Subcutaneous adipose tissue (tissue), 3 donors: Measurements from ENCODE around the gene KCNB1.

- PRO-cap, result no peak
- RAMPAGE, long total RNA, 3 experiments, result no peak in any of the 3 experiments
Measured at GRCh38 chr20:47468289-47468858, 33.3 kb upstream of the NCOA3 start.

GRCh38 chr20:47534503-47535133 is 32.9 kb downstream of the NCOA3 start:
- PRO-cap, result no peak
- RAMPAGE, long total RNA, 3 experiments, result no peak in any of the 3 experiments

DNA sequence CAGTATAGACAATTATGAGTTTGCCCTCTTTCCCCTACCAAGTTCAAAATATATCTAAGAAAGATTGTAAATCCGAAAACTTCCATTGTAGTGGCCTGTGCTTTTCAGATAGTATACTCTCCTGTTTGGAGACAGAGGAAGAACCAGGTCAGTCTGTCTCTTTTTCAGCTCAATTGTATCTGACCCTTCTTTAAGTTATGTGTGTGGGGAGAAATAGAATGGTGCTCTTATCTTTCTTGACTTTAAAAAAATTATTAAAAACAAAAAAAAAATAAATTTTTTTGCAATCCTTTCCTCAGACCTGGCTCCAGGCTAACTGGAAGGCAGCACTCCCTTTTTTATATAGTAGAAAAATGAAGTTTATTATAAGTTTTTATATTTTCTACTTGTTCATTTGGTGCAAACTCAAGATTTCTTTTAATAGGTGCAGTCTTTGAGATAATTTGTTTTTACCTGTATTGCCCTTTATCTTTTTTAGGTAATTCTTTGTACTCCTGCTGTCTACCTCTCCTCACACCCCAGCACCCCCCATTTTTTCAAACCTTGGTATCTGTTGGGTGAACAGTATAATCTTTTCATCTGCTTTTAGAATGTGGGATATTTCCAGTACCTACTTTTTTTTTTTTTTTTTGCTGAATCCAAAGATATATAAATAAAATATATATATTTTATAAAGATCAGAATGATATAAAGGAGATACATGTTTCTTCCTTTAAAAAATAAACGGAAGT is 129.6 kb downstream of the SULF2 start:
- PRO-cap, result no peak
- RAMPAGE, long total RNA, 3 experiments, result no peak in any of the 3 experiments

GRCh38 chr20:47657730-47658515 is 127.4 kb downstream of the SULF2 start:
- PRO-cap, result no peak
- RAMPAGE, long total RNA, 3 experiments, result no peak in any of the 3 experiments

DNA sequence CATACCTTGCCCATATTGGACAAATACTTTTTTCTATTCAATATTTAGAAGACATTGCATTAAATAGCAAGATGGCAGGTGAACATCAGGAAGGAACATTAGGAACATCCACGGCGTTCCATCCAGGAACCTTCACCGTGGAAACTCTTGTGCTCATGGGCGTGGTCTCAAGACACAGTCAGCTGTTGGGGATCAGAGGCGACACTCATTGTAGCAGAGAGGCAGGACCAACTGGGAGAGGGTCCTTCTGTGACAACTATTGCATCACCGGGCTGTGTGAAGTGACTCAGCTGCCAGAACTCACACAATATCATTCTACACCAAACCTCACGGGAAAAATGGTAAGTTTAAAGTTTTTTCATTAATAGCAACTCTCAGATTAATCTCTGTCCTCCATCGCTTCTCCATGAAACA is 334.8 kb upstream of the SULF2 start:
- PRO-cap, result no peak
- RAMPAGE, long total RNA, 3 experiments, result no peak in any of the 3 experiments

- PRO-cap, result no peak
- RAMPAGE, long total RNA, 3 experiments, result no peak in any of the 3 experiments
Measured at GRCh38 chr20:48126408-48126834, 341.1 kb upstream of the SULF2 start.

GRCh38 chr20:48195346-48195715 is 410.1 kb upstream of the SULF2 start:
- PRO-cap, result no peak
- RAMPAGE, long total RNA, 3 experiments, result no peak in any of the 3 experiments

DNA sequence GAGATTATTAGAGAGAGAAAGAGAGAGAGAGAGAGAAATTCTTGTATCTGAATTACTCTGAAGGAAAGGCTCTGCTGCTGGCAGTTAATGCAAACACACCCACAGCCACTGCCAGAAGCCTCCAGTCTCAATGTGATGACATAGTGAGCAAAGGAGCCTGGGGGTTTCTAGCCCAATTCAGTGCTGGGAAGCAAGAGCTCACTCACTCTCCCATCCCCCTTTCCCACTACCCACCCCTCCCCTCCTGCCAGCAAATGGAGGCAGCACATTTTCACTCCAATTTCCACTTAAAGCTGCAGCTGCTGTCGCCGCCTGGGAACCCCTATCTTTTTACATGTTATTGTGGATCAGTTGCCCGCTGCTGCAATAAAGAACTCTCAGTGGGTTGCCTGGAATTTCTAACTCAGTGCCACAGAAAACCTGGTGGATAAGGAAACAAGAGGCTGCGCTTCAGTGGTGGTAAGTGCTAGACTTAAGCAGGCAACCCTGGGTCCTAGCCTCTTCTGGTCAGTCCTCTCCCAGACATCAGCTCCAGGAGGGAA is 490.5 kb upstream of the SULF2 start:
- PRO-cap, result no peak
- RAMPAGE, long total RNA, 3 experiments, result no peak in any of the 3 experiments

- PRO-cap, result no peak
- RAMPAGE, long total RNA, 3 experiments, result no peak in any of the 3 experiments
Measured at GRCh38 chr20:48620757-48621276, 207.0 kb downstream of the PREX1 start.

- PRO-cap, result no peak
- RAMPAGE, long total RNA, 3 experiments, result no peak in any of the 3 experiments
Measured at GRCh38 chr20:48652953-48653594, 174.7 kb downstream of the PREX1 start.

DNA sequence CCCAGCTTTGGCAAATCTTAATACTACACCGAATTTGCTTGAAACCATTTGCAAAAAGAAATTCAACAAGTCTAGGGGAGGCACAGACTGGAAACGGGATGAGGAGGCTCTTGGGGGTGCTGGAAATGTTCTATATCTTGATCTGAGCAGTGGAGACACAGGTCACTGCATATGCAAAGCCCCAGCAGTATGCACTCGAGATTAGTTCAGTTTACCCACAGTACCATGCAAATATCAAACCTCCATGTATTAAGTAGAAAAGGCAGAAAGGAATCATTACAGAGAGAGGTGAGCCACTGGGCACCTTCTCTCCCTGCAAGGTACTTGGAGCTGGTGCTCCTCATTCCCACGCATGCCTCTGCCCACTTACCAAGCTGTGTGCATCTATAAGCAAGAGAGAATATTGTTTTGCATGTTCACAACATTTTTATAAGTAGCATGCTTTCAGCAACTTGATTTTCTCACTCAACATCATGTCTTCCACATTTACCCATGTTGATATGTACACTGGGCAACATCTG is 75.8 kb downstream of the PREX1 start:
- PRO-cap, result no peak
- RAMPAGE, long total RNA, 3 experiments, result no peak in any of the 3 experiments

DNA sequence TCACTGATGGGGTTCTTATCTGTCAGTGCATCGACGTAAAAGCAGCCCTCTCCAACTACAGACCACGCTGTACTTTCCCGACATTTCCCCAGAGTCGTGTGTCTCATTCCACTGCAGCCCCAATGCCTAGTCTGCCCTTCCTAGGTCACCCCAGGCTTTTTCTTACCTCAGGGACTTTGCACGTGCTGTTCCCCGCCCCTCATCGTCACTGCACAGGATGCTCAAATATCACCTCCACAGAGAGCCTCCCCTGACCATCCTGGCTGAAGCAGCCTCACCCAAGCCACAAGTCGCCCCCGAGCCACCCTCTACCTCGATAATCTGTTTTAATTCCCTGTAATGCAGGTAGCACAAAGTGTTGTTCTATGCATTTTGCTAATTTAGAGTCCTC is 60.2 kb downstream of the PREX1 start:
- PRO-cap, result no peak
- RAMPAGE, long total RNA, 3 experiments, result no peak in any of the 3 experiments

DNA sequence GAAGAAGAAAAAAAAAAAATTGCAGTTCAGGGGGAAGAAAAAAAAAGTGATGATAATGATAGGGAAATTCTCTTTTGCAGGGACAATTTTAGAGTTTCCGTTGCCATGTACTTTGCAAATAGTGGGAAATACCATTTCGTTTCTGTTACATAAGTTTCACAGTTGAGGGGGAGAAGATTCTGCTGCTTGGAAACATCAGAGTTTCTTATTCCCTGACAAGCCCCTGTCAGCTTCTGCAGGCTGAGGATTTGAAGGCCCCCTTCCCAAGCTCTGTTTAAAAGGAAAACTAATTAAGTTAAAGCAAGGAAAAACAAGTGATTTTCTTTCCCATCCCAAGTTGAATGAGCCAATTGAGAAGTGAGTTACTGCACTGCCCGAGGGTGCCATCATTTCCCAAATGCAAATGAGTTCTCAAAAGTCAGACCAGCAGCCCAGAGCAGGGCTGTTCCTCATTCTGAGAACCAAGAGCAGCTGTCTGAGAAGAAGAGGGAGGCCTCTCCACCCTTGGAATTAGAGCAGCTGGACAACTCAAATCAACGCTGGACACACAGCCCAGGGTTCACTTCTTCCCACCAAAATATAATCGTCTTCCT is 4.4 kb upstream of the PREX1 start:
- PRO-cap, result no peak
- RAMPAGE, long total RNA, 3 experiments, result no peak in any of the 3 experiments

DNA sequence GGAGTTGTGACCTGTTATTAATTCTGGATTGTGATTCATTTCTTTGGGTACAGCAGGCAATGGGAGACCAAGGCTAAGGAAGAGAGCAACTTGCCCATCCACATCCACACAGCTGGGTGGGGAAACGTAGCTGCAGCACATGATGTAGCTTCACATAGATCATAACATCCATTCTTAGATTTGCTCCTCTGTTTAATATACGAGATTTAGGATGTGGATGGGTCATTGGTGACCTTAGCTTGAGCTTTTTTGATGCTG is 5.2 kb downstream of the ARFGEF2 start:
- PRO-cap, result no peak
- RAMPAGE, long total RNA, 3 experiments, result no peak in any of the 3 experiments

DNA sequence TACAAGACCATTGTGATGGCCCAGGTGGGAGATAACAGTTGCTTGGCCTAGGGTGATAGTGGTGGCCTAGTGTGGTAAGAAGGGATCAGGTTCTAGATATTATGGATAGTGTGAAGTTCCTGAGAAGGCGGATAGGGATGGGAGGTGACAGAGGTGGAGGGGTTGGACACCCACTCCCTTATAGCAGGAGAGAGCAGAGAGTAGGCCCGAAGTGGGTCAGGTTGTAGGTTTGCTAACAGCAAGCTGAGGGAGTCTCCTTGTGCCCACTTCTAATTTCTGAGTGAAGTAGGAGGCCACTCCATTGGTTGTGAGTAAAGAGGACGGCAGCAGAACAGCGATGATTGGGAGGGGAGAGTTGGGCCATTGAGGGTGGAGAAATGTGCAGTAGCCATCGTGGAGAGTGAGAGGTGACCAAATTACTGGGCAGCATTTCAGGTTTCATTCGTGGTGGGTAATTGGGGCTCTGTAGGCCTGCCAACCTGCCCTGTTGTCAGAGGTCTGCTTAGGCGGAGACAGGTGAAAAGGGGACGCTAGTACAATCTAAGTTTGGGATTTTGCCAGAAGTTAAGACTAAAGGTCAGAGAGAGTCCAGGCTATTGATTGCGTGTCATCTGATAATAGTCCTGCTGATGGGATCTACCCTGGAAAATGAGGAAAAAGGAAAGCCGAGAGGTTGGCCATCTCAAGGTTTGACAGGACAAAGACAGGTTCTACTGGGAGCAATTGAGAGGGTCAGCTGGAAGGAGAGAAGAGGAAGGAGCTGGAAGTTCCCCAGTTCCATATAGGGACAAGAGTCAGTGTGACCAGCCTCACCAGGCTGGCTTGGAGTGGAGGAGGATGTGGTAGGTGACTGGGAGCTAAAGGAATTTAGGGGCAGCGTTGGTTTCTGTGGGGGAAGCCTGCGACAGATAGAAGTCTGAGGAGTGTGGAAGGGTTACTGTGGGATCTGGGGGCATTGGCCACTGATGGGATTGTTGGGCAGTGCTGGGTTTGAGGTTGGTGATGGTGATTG is 10.8 kb downstream of the ARFGEF2 start:
- PRO-cap, result no peak
- RAMPAGE, long total RNA, 3 experiments, result start-site peak on the plus strand in 1 of 3 experiments, centred at position 392 of the sequence, 7 reads per replicate

DNA sequence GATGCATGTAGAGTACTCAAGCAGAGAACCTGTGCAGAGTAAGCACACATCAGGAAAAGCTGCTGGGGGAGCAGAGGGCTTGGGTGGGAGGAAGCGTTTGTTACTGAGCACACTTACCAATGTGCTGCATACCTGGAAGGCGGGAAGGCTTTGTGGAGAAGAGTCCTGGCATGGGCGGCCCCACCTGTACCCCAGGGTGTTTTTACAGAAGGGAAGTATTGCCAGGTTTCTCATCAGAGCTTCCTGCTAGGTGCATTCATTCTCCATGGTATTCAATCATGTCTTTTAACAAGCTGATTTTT is 52.9 kb downstream of the CSE1L start:
- PRO-cap, result no peak
- RAMPAGE, long total RNA, 3 experiments, result no peak in any of the 3 experiments

DNA sequence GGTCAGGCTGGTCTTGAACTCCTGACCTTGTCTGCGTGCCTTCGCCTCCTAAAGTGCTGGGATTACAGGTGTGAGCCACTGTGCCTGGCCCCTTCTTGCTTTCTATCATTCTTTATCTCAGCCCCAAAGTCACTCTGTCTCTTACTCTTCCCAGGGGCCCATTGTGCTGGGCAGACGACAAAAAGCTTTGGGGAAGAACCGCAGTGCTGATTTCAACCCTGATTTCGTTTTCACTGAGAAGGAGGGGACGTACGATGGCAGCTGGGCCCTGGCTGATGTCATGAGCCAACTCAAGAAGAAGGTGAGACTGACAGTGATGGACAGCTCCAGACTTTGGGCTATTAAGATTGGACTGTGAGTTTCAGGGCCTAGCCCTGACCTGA is 2.1 kb downstream of the DDX27 start:
- PRO-cap, result no peak
- RAMPAGE, long total RNA, 3 experiments, result no peak in any of the 3 experiments

- PRO-cap, result no peak
- RAMPAGE, long total RNA, 3 experiments, result no peak in any of the 3 experiments
Measured at GRCh38 chr20:49287053-49288007, 9.5 kb upstream of the ZNFX1 start.

GRCh38 chr20:49352821-49353173 is 74.9 kb upstream of the ZNFX1 start:
- PRO-cap, result no peak
- RAMPAGE, long total RNA, 3 experiments, result no peak in any of the 3 experiments

DNA sequence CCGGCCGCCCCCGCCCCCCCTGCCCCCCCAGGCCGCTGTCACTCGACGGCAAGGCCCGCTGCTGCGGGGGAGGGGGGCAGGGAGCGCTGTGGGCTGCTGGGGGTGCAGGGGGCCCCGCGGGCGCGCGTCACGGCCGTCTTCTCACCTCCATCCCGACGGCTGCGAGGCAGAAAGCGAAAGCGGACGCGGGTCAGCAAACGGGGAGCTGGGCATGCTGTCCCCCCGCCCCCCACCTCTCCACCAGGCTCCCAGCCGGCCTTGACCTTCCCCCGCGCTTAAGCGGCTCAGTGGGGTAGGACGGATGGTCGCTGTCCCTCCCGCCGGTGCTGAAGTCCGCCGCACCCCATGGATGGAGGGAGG is at the start of gene KCNB1:
TSS of gene KCNB1 (minus strand) at position 181 of the 360 bp plus-strand sequence.
- PRO-cap, result no peak
- RAMPAGE, long total RNA, 3 experiments, result no peak in any of the 3 experiments